M059J (cell line): ENCODE data around the genes OR5K4, OR5K3 and CLDND1.

DNA sequence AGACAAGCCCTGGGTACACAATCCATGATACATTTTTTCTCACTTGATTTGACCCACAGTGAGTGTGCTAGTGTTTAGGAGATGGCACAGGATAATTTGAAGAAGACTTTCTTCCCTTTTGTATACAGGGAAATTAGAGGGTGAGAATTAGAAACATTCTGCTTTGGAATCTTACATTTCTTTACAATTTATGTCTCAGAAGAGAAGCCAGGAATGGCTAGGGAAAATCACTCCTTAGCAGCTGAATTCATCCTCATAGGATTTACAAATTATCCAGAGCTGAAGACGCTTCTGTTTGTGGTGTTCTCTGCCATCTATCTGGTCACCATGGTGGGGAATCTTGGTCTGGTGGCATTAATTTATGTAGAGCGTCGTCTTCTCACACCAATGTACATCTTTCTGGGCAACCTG lies at the start of gene OR5K4:
Gene OR5K4, plus strand, starts transcription at position 214 of the 411 bp plus-strand sequence.
- RAMPAGE, long total RNA: no peak

DNA sequence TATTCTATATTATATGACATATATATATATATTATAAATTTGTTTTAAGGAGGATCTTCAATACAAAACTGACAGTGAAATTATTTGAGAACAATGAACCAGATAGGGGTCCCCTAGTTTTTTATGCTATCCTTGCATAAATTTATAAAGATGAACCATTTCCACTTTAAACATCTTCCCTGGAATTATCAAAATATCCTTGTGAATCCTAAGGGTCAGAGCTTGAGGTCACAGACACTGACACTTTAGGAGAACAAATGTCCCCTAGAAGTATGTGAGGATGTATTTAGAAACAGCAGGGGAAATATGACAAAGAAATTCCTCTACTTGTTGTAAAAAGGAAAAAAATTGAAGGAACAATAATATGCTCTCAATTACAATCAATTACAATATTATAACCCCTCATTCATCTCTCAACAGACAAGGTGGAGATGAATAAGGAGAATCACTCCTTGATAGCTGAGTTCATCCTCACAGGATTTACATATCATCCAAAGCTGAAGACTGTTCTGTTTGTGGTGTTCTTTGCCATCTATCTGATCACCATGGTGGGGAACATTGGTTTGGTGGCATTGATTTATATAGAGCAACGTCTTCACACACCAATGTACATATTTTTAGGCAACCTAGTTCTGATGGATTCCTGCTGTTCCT lies at the start of gene OR5K3:
Gene OR5K3, plus strand, starts transcription at position 432 of the 654 bp plus-strand sequence.
- RAMPAGE, long total RNA: no peak

DNA sequence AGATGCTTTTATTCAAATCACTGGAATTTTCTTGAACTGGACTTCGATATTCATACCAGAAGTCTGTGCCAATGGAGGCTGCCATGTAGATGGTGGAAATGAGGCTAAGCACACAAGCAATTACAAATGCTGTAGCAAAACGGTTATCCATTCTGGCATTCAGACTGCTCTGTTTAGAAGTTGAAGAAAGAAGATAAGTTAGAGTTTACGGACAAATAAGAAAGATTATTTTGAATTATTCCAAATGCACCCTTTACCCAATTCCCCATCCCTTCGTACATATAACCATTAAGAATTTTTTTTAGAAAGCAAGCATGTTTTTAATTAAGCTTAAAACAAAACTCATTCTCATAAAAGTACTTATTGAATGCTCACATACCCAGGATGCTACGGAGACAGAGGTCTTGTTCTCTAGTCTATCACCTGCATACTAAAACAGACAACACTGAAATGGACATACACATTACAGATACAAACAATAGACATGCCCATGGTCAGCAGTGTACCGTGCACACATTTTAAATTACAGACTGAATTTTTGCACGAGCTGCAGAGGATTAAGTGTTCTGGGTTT lies 1.3 kb downstream of the CLDND1 start:
- RAMPAGE, long total RNA: no peak

DNA sequence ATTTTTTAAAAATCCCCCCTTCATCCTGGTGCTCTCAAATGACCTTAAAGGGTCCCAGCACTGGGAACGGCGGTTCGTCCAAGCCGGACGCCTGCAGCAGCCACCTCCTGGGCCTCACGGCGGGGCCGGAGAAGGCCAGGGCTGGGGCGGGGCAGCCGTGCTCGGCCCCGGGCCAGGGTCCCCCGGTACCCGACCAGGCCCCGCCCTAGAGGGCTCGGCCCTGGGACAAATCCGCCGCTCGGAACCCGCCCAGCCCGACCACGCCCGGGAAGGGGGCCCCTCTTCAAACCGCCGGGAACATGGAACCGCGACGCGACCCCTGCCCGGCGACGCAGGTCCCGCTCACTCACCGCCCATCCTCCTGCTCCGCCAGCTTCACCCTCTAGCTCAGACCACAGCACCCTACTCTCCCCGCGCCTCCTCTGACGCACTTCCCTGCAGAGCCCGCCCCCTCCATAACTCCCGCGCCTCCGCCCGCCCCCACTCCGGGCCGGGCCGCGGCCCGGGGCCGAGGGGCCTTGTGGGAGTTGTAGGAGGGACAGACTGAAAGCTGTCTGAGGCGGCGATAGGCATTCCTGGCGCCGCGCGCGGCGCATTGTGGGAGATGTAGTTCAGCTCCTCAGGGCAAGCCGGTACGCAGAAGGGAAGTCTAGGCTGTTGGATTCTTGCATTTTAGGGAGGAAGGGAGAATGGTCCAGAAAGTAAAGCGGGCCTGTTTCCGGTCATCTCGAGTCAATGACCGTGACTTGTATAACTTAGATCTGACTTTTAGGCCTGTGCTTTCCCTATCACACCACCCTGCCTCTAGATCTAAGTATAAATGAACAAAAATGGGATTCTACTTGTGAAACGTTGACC lies at the start of gene CLDND1:
Gene CLDND1, minus strand, starts transcription at position 404 of the 858 bp plus-strand sequence.
- RAMPAGE, long total RNA: start-site peak on the minus strand centred at position 376 of the sequence, 29 bp wide, 111 and 105 reads in 2 replicates

DNA sequence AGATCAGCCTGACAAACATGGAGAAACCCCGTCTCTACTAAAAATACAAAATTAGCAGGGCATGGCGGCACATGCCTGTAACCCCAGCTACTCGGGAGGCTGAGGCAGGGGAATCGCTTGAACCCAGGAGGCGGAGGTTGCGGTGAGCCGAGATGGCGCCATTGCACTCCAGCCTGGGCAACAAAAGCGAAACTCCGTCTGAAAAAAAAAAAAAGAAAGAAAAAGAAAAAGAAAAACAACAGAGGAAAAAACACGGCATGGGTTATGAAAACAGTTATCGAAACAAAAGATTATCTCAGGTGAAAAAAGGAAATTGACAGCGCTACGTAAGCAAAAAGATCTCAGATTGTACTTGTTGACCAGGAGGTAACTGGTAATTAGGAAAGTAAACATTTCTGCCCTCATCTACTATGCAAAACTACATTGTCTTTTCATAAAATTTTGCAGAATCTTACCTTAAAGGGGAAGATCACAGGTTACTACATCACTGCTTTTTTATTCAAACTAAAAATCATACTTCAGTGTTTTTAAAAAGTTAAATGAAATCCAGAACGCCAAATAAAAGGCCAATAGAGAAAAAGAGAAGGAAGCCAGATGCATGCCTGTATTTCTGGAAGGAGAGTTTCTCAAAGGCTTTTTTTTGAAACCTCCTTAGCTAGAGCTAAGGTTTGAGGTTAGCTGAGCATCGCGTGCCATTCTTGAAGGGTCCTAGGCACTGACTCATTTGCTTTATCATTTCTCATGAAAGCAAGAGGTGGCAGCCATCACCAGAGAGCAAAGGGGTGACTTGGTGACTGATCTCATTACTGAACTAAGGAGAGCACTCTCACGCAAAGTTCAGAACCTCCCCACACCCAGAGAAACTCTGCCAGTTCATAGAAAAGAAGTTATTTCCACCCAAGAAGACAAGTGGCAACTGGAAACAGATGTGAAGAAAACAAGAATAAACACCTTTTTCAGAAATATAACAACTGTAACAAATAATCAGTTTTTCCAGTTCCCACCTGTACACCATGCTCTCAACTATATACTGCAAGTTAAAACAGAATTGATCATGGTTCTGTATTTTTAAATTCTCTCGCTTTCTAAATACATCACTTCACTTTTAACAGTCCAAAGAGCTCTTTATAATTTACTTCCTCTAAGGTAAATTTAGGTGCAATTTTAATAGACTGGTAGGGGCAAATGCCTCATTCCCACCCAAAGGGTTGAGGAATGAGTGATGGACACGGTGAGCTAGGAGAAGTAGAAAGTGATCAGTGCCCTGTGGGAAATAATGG lies 24.3 kb downstream of the GPR15 start:
- RAMPAGE, long total RNA: no peak

- RAMPAGE, long total RNA: no peak
Observed at GRCh38 chr3:98731899-98733013, 30.9 kb upstream of the ST3GAL6 start.

DNA sequence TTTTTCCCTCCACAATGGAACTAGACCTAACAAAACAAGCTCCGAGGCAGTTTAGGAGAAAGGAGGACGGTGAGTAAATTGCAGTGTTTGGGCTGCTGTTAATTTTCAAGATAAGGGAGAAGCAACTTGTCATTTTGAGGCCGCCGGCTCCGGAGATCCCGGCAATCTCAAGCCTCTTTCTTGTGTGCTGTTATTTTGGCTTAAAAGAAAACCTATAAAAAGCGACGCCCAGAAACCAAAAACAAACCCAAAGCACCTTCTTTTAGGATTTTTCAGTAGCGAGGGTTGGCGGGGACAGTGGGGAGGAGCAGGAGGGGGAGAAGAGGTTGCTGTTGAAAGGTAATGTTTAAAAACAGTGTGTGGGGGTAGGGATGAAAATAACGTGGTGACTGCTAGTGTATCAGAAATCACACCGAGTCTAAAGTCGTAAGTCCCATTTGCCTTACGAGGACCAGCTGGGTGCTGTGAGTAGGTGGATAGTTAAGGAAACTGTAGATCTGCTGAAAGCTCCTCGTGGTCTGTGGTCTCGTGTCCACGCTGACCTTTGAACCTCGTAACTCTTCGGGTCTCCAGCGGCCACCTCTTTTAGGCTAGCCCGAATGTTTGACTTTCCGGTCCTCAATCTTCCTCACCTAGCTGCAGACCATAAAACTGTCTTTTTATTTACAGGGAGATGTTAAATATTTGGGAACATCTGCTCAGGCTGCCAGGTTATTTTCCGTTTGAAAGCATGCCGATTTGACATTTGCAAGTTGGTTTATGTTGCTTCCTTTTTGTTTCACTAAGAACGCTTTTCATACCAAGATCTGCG lies 29.4 kb upstream of the ST3GAL6 start:
- RAMPAGE, long total RNA: no peak

DNA sequence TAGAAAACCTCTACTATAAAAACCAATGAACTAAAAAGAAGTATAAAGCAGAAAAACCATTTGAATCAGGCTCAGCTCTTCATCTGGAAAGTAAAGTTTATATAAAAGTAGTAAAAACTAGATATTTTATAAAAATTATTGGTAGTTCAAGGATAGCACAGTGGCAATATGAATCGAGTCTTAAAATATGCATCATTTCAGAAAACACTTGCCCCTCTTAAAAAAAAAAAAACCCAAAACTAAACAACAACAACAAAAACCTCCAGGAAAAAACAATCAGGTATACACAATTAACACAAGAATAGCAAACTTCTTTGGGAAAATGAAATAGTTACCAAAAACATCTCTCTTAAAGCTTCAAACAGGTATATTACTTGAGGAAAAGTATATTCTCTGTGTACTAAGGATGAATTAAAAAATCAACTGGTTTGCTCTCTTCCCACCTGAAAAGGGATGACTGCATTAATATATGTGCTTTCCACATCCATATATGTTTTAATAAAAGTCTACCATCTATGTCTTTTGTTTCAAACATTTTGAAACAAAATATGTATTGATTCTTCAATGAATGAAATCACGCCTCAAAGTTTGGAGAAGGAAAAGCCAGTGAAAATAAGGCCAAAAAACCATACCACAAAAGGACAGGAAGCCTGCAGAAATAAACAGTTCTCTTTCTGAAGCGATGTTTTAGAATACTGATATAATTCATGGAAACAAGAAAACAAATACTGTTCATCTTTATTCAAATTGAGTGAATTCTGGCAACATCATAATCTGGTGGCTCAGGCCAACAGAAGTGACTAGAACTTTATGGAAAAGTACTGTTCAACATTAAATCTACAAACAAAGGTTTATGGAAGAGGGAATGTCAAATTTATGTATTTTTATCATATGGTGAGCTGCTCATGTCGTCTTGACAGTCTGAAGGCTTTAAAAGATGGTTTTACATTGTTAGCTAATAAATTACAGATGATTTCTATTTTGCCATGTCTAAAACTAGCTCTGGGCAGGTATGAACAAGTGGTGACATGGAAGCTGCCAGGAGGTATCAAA lies 34.2 kb downstream of the ST3GAL6 start:
- RAMPAGE, long total RNA: no peak

DNA sequence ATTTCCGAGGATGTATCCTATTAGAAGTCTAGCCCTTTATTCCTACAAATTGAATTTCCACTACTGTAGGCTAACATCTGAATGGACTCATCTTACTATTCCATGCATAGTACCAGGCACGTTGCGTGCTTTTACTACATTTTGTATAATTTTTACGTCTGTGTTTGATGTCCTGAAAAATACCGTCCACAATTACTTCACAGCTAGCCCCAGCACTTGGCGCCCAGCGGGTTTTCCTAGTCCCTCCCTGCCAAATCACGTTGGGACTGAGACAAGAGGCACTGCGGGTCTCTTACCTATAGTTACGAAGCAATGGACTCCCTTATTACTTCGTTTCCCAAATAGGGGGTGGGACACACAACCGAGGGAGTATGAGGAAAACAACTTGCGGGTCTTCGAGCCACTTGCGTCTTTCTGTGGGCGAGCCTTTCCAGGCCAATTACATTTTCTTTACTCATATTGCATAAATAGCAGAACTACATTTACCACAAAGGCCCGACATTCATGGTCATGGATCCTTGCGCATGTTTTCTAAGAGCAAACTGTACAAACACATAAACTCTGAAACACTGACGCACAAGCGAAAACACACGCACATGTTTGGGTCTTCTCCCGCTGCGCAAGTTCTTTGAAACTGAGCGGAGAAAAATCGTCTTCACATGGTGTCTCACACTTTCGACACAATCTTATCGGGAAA lies 570 bp upstream of the CMSS1 start:
- RAMPAGE, long total RNA: no peak

- RAMPAGE, long total RNA: no peak
Observed at GRCh38 chr3:99869508-99870031, 51.9 kb downstream of the CMSS1 start.

- RAMPAGE, long total RNA: no peak
Observed at GRCh38 chr3:100073332-100073878, 40.9 kb downstream of the FILIP1L start.

DNA sequence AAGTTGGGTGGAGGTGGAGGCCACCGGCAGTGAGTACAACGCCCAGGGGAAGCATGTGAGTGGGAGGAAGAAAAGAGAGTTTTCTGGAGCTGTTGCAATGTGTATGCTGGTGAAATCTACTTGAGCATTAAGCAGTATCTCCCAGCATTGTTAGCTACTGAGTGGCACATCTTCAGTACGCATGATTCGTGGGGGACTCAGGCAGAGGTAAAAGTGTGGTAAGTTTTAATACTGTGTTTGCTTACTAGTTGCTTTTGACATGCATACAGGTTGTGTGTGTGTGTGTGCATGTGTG lies 26.6 kb downstream of the TMEM45A start:
- RAMPAGE, long total RNA: no peak

GRCh38 chr3:101567253-101568151 lies 5.8 kb downstream of the TRMT10C start:
- RAMPAGE, long total RNA: no peak

GRCh38 chr3:101592570-101592912 lies 18.6 kb downstream of the PCNP start:
- RAMPAGE, long total RNA: no peak

- RAMPAGE, long total RNA: no peak
Observed at GRCh38 chr3:101653717-101654107, 23.2 kb downstream of the ZBTB11 start.

DNA sequence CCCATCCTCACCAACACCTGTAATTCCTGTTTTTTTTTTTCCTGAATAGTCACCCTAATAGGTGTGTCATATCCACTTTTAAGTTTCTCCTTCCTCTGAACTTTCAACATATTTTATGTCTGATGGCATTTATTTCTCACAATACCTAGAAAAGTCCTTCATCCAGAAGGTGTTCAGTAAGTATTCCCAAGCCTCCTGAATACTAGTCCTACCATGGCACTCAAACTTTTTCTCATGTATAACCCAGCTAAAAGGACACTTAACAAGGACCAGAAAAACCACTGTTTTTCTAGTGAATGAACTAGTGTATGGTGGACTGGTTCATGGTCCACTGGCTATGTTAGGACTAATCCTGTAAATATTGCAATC lies 1.4 kb downstream of the RPL24 start:
- RAMPAGE, long total RNA: no peak

- RAMPAGE, long total RNA: no peak
Observed at GRCh38 chr3:101801227-101801864, 22.3 kb downstream of the NXPE3 start.

- RAMPAGE, long total RNA: no peak
Observed at GRCh38 chr3:101851639-101852818, 2.7 kb downstream of the NFKBIZ start.

DNA sequence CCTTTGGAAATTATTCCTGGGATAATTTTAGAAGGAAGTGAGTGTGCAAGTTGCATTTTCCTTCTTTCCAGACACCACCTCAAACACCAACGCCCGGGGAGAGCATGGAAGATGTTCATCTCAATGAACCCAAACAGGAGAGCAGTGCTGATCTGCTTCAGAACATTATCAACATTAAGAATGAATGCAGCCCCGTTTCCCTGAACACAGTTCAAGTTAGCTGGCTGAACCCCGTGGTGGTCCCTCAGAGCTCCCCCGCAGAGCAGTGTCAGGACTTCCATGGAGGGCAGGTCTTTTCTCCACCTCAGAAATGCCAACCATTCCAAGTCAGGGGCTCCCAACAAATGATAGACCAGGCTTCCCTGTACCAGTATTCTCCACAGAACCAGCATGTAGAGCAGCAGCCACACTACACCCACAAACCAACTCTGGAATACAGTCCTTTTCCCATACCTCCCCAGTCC lies 3.7 kb downstream of the NFKBIZ start:
- RAMPAGE, long total RNA: no peak

- RAMPAGE, long total RNA: no peak
Observed at GRCh38 chr3:102057915-102058241, 208.6 kb downstream of the NFKBIZ start.